ENCODE data around the gene PRKAR1B.

- PRO-cap, 2 experiments, result no peak in any of the 2 experiments
These were observed 62.5 kb upstream of the FAM20C start for GRCh38 chr7:129720-130456.

DNA sequence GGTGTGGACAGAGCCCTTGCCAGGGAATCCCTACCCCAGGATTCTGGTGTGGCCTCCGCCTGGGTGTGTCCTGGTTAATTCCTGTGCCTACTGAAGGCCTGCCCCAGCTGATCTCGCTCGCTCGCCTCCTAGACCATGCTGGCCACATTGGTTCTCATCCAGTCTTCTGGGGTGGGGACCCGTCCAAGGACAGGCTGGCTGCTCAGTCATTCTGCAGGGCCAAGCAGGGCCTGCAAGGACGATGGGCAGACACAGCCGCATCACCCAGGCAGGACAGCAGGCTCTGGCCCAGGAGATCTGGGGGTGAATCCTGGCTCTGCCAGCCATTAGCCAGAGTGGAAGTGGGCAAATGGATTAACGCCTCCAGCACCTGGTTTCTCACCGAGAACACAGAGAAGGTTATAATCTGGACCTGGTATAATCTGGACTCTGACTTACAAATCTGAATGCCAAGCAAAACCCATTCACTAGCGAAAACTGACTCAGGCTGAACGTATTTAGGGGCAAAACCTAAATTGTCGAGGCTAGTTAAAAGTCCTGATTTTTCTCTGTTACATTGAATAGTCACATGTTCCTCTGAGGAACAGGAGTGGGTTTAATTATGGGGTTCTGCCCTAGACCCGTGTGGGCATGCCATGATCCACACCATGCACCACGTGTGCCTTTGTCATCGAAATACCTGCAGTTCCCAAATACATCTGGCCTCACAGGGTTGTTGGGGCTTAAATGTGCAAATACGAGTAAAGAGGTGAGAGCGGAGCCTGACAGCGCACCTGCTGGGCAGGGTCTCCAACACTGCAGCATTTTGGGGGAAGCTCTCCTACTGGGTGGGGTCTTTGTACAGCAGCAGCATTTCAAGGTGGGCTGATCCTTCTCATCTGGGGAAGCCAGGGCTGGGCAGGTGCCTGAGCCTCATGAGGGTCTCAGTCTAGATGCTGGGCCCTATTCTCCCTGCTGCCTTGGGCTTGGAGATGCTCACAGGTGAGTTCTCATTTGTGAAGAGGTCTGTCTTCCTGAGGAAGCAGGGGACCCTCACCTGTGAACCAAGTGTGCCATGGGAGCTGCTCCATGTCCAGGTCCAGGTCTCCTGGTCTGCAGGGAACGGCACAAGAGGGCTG, 6.0 kb downstream of the FAM20C start:
- PRO-cap, 2 experiments, result no peak in any of the 2 experiments

- PRO-cap, 2 experiments, result no peak in any of the 2 experiments
These were observed 43.8 kb upstream of the FOXL3 start for GRCh38 chr7:246051-246655.

DNA sequence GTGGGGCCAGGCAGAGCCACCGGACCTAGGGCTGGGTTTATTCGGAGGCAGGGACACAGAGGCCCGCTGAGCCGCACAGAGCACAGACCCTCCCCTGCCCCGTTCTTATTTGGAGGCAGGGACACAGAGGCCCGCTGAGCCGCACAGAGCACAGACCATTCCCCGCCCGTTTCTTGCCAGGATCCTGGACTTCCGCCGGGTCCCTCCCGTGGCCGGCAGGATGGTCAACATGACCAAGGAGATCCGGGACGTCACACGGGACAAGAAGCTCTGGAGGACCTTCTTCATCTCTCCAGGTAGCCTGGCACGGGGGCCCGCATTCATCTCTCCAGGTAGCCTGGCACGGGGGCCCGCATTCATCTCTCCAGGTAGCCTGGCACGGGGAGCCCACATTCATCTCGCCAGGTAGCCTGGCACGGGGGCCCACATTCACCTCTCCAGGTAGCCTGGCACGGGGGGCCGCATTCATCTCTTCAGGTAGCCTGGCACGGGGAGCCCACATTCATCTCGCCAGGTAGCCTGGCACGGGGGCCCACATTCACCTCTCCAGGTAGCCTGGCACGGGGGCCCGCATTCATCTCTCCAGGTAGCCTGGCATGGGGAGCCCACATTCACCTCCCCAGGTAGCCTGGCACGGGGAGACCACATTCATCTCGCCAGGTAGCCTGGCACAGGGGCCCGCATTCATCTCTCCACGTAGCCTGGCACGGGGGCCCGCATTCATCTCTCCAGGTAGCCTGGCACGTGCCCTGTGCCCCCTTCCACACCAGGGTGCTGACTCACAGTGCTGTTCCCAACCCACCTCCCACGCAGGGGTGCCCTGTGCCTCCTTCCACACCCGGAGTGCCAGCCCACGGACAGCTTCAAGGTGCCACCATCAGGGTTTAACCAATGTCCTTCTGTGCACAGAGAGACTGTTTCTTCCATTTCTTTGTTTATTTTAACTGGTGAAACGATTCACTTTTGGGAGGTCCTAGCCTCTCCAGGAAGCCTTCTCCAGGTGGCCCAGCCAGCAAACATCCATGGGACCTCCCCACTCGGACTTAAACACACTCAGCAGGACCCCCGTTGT, 41.5 kb upstream of the FOXL3 start:
- PRO-cap, 2 experiments, result no peak in any of the 2 experiments

DNA sequence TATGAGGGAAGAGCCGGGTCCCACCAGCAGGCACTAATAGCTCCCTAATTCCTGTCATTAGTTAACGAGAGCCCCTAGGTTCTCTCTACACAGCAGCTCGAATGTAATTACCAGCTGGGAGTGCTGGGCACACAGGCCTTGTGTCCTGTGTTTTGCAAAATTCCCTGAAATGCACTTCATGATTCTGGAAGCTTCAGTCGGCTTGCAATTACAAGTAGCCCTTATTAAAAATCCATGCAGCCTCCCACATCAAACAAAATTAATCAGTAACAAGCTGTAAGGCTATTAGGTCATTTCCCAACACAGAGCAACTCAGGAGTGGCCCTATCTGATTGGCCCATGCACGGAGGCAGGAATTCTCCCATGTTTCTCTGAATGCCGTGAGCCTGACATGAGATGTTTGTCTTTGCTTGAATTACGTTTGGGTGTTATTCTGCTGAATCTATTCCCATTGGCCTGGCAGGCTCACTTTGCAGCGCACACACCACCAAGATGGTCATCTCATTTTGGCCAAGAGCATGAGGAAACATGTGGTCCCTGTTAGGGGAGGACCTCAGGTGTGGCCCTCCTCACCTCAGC, 36.8 kb downstream of the FOXL3 start:
- PRO-cap, 2 experiments, result no peak in any of the 2 experiments

GRCh38 chr7:329974-330399, 40.0 kb downstream of the FOXL3 start:
- PRO-cap, 2 experiments, result no peak in any of the 2 experiments

DNA sequence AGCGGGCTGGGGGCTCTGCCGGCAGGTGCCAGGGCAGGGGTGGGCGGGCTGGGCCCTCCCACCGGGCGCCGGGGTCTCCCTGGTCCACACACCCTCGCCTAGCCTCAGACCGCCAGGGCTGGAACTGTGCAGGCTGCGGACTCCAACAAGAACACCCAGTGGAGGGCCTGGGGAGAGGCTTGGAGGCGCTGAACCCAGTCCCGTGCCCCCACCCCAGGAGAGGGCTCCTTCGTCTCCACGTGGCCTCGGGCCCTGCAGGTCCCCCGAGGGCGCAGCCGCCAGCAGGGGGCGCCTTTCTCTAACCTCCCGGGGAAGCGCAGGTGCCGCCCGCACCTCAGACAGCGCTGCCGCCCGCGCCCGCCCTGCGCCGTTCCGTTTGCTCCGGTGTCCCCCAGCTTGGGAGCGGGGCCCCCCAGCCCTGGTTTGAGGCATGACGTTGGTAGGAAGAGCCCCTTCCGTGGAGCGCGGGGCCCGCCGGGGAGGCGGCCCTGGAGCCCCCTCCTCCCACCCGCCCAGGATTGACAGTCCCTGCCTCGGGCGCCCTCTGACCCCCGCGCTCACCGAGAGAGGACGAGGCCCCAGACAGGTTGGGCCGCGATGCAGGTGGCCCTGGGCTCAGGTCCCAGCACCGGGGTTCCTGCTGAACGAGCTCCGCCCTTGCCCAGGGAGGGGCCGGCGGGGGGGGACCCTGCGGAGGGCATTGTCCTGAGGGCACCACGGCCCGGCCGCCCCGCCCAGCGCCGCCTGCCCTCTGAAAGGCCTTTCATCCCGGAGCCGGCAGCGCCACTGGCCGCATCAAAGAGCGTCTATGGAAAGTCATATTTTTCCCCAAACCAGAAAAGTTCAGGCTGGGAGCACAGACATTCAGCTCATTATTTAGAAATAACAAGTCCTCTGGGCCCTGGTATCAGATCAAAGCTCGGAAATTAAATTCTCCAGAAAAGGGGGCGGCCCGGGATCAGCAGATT, 42.8 kb downstream of the FOXL3 start:
- PRO-cap, 2 experiments, result no peak in any of the 2 experiments

- PRO-cap, 2 experiments, result no peak in any of the 2 experiments
These were observed 94.6 kb downstream of the PDGFA start for GRCh38 chr7:424785-425608.

GRCh38 chr7:514441-514792, 5.2 kb downstream of the PDGFA start:
- PRO-cap, 2 experiments, result no peak in any of the 2 experiments

GRCh38 chr7:587702-588429, 68.2 kb upstream of the PDGFA start:
- PRO-cap, 2 experiments, result no peak in any of the 2 experiments

DNA sequence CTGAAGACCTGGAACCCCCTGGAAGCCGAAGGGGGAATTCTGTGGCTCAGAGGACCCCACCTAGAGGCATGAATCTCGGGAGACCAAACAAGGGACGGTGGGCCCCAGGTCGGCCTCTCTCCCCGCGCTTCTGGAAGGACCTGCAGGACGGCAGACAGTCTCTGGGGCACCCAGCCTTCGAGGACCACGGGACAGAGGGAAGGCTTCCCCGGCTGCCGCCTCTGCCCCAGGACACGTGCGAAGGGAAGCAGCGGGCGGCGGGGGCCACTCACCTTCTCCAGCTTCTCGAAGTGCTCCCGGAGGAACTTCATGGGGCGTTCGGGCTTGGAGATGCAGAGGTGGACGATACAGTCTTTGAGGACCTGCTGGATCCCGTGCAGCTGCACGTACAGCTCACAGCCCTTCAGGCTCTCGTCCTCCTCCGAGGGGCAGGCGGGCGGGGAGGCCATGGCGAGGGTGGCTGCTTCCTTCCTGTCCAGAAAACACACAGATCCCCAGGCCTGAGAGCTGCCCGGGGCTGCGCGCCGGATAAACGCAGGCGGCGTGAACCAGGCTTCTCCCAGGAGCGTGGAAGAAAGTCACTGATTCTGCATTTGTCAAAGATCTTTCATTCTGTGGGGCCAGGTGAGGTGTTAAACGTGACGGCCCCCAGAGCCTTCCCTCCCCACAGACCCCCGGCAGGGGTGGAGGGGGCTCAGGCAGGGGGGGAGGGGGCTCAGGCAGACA, 15.3 kb upstream of the DNAAF5 start:
- PRO-cap, 2 experiments, result no peak in any of the 2 experiments

GRCh38 chr7:726835-727995, at the start of gene PRKAR1B:
Gene PRKAR1B (minus strand): TSS chr7:727281.
- PRO-cap, 2 experiments, result peak in 2 of 2 experiments; most common minus-strand start chr7:727591 (in 2)

GRCh38 chr7:728005-728385, 914 bp upstream of the PRKAR1B start:
- PRO-cap, 2 experiments, result no peak in any of the 2 experiments

DNA sequence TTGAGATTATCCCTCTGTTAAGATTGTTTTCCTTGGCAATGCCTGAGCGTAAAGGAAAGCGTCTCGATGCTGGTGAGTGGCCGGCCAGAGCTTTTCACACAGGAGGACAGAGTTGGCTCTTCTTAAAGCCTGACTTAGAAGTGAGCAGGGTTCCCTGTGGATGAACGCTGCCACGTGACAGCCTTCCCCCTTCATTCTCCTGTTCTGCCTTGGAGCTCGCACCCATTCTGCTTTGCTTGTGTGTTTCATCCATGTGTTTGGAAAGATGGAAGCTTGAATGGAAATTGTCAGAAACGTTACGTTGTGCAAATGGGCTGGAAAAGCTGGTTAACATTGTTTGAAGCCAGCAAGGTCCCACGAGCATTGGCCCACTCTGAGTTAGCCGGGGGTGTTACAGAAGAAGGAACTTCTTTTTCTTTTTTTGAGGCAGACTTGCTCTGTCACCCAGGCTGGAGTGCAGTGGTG, 22.2 kb upstream of the PRKAR1B start:
- PRO-cap, 2 experiments, result no peak in any of the 2 experiments

DNA sequence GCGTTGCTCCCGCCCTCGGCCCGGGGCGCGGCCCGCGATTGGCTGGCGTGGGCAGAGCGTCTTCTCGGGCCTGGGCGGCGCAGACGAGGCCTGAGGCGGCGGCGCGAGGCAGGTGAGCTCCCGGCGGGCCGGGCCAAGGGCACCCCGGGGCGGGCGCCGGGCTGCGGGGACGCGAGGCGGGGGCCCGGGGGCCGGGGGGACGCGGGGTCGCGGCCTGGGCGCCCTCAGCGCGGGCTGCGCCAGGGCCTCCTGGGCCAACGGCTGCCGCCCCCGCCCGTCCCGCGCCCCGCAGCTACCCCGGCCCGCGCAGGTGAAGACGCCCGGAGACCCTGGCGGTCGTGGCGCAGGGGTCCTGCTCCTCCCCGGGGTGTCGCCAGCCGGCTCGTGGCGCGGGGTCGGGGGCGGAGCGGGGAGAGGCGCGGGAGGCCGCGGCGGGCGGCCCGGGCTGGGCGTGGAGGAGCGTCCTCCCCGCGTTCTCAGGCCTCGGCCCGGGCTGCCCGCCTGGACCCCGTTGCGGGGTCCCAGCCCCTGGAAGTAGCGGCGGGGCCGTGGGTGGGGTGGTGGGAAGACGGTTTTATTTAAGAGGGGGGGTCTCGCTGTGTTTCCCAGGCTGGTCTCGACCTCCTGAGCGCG, 15.6 kb upstream of the SUN1 start:
- PRO-cap, 2 experiments, result peak in 2 of 2 experiments; most common plus-strand start position 82 of the sequence (in 1)

- PRO-cap, 2 experiments, result no peak in any of the 2 experiments
These were observed 15.0 kb upstream of the SUN1 start for GRCh38 chr7:817195-817764.

DNA sequence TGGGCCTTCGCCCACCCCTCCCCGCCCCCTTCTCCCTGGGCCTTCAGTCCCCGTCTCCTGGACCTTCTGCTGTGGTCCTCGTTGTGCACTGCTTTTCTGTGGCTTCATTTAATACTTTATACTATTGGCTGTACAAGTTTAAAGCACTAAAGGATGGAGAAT, 9.7 kb upstream of the GET4 start:
- PRO-cap, 2 experiments, result no peak in any of the 2 experiments

GRCh38 chr7:874900-875911, 1.1 kb upstream of the GET4 start:
- PRO-cap, 2 experiments, result no peak in any of the 2 experiments

DNA sequence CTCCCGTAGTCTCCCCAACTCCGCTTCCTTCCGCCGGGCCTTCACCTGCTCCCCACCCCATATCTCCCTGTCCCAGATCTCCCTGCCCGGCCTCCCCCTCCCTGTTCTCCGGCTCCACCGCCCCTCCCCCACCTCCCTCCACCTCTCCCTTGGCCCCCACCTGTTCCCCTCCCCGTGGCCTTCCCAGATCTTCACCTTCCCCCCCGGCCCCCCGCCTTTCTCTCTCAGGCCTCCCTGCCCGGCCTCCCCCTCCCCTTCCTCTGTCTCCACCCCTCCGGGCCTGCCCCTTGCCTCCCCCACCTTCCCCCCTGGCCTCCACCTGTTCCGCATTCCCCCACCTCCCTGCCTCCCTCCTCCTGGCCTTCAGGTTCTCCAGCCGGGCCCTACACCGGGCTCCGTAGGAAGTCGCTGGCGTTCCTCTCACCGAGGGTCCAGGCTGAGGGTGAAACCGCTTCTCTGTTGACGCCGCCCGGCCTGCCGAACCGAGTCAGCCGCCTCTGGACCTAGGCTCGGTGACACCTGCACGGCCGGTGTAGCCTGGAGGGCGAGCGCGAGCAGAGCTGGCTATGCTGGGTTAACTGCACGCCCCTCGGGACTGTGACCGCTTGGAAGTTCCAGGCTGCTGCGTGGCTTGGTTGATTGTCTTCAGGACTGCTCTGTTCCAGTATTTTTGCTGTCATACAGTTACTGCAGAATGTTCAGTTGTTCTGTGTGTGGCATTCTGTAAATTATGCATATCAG, 1.4 kb downstream of the GET4 start:
- PRO-cap, 2 experiments, result peak in 2 of 2 experiments; most common minus-strand start position 262 of the sequence (in 2)

- PRO-cap, 2 experiments, result no peak in any of the 2 experiments
These were observed 2.9 kb downstream of the GET4 start for GRCh38 chr7:878959-879937.

Data from Colon Carcinoma Metastatic in the Lung (tissue), 2 donors.